H4 (cell line): ENCODE measurements around a stretch of chr5.

DNA sequence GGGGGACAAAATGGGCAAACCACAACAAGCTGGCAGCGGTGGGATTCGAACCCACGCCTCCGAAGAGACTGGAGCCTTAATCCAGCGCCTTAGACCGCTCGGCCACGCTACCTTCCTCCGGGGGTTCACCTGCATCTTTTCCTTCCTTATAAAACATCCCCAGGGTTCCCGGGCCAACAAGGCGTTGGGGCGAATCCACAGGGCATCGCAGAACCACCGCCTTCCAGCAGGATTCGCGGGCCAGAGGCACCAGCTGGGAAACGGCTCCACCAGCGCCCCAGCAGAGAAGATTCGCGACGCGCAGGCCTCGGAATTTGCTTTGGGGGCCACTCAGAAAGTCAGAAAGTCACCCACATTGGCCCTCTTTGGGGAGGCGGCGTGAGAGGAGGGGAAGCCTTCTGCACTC, 26.6 kb downstream of the OR2V2 start:
- RAMPAGE, long total RNA = no peak

GRCh38 chr5:181236486-181237618, 6.9 kb downstream of the RACK1 start:
- RAMPAGE, long total RNA = no peak

DNA sequence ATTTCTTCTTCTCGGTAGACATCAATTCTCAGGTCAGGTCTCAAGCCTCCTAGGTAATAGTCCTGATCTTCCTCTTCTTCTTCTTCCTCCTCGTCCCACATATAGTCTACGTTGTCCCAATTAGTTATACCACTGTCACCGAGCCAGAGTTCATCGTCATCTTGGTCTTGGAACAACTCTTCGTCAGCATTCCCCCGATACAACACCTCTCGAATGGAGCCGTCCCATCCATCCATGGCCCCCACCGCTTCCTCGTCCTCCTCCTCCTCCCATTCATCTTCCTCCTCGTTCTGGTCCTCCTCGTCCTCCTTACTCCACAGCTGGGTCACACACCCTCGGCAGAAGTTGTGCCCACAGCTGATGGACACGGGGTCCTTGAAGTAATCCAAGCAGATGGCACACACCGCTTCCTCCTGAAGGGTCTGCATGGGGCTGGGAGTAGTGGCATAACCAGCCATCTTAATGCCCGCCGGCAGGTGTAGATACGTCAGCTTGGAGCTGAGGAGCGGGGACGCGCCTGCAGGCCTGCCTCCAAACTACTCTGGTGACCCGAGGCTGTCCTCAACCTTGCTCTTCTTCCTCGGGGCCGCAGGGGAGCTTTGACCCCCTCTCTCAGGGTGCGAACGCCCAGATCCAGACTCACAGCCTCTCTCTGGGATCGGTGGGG, 454 bp downstream of the TRIM52 start:
- RAMPAGE, long total RNA = no peak